Astrocyte (in vitro differentiated cells and primary cell): ENCODE measurements around a stretch of chr20.

GRCh38 chr20:5117212-5117890 lies 2.4 kb downstream of the PCNA start:
- PRO-cap: no peak
- RRBS, 2 experiments: no CpG with 5 or more reads among the region's 8 CpGs

- PRO-cap: no peak
- RRBS, 2 experiments: no CpG with 5 or more reads among the region's 4 CpGs
Measured at GRCh38 chr20:5135358-5136013, 8.7 kb downstream of the CDS2 start.

- PRO-cap: no peak
- RRBS, 2 experiments: no CpG with 5 or more reads among the region's 9 CpGs
Measured at GRCh38 chr20:5165226-5165889, 38.5 kb downstream of the CDS2 start.

DNA sequence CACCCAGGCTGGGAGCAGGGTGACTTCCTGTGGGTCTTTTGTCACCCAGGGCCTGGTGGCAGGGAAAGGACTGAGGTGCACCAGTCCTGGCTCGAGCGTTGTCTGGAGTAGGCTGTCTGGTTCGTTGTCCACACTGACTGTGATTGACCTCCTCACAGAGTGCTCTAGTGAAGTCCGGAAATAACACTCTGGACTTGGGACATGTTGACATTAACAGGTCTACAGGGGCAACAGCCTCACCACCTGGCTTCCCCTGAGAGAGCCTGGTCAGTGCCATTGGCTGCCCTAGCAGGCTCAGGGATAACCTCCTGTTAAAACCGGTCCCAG lies 46.0 kb downstream of the CDS2 start:
- PRO-cap: no peak
- RRBS, 2 experiments: no CpG with 5 or more reads among the region's 5 CpGs

DNA sequence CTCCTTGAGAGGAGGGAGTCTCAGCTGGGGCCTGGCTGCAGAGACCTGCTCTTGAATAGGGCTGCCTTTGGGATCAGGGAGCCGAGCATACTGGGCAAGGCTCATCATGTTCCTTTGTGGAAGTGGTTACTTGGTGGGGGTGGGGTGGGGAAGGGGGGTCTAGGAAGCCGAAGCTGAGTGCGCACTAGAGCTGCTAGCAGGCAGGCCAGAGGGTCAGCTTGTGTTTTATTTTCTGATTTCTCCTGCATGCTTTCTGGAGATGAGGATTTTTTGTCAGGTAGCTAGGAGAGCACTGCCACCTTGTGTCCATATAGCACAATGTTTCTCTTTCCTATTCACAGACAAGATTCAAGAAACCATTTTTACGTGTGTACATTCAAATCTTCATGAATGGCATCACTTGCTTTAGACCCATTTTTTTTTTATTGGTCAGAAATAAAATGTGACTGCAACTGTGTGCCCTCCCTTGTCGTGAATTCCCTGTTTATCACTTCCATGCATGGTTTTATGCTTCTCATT lies 65.5 kb downstream of the CDS2 start:
- PRO-cap: no peak
- RRBS, 2 experiments: no CpG with 5 or more reads among the region's 5 CpGs

DNA sequence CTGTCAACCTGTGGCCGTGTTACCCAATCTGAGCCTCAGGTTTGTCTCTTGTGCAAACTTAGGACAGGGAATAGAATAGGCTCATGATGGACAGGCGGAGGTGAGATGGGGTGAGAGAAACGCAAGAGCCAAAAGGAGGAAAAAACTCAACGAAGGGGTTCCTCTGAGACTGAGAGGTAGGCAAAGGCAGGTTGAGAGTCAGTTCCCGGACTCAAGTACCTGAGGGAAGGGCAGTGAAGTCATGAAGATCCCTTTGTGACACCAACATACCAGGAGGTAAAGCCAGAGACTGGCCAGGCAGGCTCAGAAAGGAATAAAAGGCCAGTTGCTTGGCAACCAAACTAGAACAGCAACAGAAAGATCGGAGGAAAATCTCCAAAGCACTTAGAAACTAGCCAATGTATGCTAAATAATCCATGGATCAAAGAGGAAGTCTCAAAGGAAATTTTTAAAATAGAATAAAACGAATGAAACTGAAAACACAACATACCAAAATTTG lies 84.3 kb downstream of the GPCPD1 start:
- PRO-cap: no peak
- RRBS, 2 experiments: no CpG with 5 or more reads among the region's 7 CpGs

DNA sequence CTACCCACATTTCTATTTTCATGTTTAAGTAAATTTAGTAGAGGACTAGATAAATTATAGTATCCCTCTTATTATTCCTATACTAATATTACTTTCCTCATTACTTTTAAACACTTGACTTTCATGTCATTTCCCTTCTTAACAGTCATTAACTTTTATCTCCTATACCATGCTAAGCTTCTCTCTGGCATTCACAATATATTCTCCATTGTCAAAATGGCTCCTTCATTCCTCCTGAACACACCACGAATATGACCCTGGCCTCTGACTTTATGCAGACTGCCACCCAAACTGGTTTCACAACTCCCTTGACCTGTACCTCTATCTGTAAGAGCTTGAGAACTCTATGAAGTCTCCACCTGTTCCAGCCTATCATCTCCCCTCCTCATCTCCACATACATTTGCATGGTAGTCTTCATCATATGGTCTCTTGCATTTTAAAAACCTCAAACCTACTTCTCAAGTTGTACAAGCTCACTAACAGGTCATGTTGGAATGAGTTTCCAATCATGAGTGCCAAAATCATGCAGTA lies 67.4 kb downstream of the GPCPD1 start:
- PRO-cap: no peak
- RRBS, 2 experiments: no CpG with 5 or more reads among the region's 1 CpG

- PRO-cap: no peak
- RRBS, 2 experiments: no CpG with 5 or more reads among the region's 5 CpGs
Measured at GRCh38 chr20:5572711-5573385, 38.0 kb downstream of the GPCPD1 start.

DNA sequence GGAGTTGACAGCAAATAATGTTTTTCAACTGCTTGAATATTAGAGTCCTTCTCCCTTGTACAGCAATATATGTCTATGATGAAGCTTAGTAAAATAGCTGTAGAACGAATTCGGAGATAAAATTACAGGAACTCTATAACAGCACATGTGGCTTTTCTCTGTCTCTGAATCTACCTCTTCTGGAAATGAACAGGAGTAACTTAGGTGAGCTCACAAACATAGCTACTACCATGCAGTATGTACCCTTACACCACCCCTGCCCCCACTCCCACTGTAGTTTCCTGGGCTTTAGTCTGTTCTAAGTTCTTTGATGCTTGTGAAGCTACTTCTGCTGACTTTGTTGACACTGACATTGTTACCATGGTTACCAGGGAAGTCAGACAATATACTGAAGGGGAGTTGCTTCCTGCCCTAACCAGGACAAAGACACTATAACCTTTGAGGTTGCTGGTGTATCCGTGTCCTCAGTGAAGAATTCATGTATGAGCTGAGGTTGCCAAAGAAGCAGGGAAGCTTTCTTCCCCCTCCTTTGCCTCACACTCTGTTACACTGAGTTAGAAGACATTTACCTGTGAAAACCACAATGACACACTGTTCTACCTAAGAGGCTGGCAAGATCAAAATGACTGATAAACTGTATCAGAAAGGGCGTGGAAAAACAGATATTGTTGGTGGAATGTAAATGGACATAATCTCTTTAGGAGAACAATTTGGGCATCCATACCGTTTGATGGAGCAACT lies 35.6 kb upstream of the SHLD1 start:
- PRO-cap: no peak
- RRBS, 2 experiments: no CpG with 5 or more reads among the region's 5 CpGs

- PRO-cap: no peak
- RRBS, 2 experiments: no CpG with 5 or more reads among the region's 5 CpGs
Measured at GRCh38 chr20:5782081-5782503, 31.9 kb downstream of the SHLD1 start.

- PRO-cap: no peak
- RRBS, 2 experiments: no CpG with 5 or more reads among the region's 2 CpGs
Measured at GRCh38 chr20:5835732-5836055, 75.6 kb upstream of the CHGB start.

DNA sequence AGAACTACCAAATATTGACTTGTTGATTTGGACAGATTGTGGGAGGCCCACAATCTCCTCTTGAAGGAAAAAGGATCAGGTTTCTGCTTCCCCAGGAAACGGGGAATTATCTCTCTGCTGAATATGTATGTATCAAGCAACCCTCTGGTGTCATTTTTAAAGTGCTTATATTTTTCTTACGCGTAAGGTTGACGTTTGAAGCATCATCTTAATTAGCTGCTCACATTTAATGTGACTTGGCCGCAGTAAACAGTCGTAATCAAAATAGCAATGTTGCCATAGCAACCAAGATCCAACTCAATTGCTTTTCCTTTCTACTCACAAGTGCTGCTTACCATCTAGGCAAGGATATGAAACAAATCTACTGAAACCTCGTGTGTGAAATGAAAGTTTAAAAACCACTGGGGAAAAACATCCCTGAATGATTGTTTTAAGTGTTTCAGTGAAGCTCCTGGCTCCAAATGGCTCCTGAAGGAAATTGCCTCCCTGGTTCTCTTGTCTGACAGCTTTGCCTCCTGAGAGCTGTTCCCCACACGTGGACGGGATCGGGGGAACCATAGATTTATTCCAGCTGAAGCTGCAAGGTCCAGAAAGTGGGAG lies 65.0 kb upstream of the CHGB start:
- PRO-cap: no peak
- RRBS, 2 experiments: no CpG with 5 or more reads among the region's 10 CpGs

GRCh38 chr20:6007001-6007534 lies 1.1 kb downstream of the CRLS1 start:
- PRO-cap: no peak
- RRBS, 2 experiments: no CpG with 5 or more reads among the region's 6 CpGs

GRCh38 chr20:6009639-6010334 lies 3.9 kb downstream of the CRLS1 start:
- PRO-cap: no peak
- RRBS, 2 experiments: no CpG with 5 or more reads among the region's 5 CpGs

- PRO-cap: no peak
- RRBS, 2 experiments: no CpG with 5 or more reads among the region's 10 CpGs
Measured at GRCh38 chr20:6011834-6012874, 6.2 kb downstream of the CRLS1 start.

GRCh38 chr20:6027826-6029080 lies 22.3 kb downstream of the CRLS1 start:
- PRO-cap: no peak
- RRBS, 2 experiments: no CpG with 5 or more reads among the region's 5 CpGs

DNA sequence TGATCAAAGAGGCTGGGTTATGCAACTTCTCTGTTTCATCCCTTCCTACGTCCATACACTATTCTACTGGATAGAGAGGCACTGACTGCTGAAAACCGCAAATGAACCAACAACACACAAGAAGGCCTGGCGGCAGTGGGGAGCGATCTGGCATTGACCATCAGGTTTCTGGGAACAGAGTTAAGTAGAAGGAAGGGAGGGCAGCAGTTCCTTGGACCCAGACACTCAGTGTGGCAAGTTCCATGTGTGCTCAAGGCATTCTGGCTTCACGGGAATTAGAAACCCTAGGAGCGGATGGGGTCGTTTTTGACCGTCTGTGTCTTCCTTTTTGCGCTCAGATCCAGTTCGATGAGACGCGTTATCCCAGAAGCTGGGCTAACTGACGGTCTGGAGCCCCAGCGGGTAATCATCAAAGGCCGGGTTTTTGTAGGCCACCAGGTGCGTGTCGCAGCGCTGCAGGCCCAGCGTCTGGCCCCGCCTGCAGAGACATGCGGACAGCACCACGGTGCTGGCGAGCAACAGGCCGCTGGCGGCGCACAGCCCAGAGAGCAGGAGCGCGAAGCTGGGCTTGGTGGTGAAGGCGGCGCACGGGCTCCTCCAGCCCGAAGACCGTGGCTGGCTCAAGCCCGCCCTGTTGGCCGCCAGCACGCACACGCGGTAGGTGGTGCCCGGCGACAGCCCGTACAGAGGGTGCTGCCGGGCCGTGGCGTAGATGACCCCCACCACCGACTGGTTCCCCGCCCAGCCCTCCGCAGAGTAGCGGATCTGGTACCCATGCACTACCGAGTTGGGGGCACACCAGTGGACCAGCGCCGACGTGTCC lies 13.0 kb downstream of the LRRN4 start:
- PRO-cap: no peak
- RRBS, 2 experiments: no CpG with 5 or more reads among the region's 52 CpGs

DNA sequence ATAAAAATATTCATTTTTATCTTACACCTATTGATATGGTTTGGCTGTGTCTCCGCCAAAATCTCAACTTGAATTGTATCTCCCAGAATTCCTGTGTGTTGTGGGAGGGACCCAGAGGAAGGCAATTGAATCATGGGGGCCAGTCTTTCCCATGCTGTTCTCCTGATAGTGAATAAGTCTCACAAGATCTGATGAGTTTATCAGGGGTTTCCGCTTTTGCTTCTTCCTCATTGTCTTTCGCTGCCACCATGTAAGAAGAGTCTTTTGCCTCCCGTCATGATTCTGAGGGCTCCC lies 753 bp upstream of the LRRN4 start:
- PRO-cap: no peak
- RRBS, 2 experiments: no CpG with 5 or more reads among the region's 4 CpGs

DNA sequence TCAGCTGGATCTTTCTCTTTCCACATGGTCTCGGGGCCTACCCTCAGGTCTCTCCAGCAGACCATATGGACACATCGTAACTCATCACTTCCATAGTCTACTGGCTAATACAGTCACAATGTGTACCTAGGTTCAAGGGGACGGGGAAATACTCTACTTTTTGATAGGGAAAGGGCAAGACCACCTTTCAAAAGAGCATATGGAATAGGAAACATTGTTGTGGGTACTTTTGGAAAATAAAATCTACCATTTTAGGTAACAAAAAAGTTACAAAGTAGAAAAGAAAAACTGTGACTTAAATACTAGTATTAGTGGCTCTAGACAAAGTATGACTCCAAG lies 169.8 kb upstream of the FERMT1 start:
- PRO-cap: no peak
- RRBS, 2 experiments: no CpG with 5 or more reads among the region's 3 CpGs

- PRO-cap: no peak
- RRBS, 2 experiments: no CpG with 5 or more reads among the region's 10 CpGs
Measured at GRCh38 chr20:7866212-7866652, 74.0 kb downstream of the HAO1 start.